Measurements from ENCODE around the genes KRT82 and ITGB7.

GRCh38 chr12:52406025-52406578 is at the start of gene KRT82:
KRT82 (minus strand) TSS chr12:52406335.
- PRO-cap, 2 experiments: no peak in any of the 2 experiments

DNA sequence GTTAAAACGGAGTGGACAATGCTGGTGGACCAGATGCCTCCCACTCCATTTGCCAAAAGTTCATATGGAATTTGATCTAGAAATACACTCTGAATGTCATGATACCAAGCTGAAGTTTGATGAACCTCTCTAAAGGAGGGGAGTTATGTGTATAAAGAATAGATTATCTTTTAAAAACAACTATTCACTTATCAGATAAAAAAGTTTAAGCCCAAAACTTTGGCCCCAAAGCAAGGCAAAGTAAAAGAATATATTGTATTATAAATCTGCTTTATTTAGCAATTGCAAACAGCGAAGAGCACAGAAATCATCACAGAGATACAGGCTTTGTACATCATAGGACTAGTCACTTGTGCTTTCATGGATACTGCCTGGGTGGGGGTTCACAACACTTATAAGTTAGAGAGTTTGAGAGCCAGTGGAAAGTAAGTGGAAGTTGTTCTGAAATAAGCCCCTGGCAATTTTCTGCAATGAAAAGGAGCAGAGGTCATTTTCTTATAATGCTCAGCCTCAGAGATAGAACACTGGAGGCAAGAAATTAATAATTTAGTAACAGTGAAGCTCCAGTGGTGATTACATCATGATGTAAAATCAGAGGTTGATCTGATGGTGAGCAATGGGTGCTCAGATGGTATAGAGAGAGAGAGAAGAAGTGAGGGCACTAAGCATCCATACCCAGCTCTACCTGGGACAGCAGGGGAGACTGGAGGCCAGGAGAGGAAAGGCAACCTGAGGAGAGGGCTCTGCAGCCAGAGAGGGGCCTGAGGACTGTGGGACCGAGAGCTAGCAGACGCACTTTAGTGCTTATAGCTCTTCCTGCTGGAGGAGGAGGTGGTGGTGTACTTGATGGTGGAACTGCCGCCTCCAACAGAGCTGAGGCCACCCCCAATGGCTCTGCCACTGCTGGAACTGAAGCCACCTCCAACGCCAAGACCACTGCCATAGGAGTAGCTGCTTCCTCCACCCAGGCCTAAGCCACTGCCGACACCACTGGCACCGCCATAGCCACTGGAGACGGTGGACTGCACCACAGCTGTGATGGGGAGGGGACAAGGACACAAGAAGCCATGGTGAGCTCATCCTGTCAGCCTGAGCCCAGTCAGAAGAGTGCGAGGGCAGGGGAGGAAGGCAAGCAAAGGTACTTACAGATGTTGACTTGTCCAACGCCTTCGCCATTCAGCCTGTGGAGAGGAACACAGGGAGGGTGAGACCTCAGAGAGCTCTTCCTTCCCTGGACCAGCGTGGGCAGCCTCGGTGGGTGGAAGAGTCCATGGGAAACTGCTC is 5.7 kb downstream of the KRT6A start:
- PRO-cap, 2 experiments: no peak in any of the 2 experiments

GRCh38 chr12:52488207-52488774 is 4.8 kb downstream of the KRT6A start:
- PRO-cap, 2 experiments: no peak in any of the 2 experiments

GRCh38 chr12:52514344-52515291 is 5.6 kb downstream of the KRT5 start:
- PRO-cap, 2 experiments: no peak in any of the 2 experiments

- PRO-cap, 2 experiments: no peak in any of the 2 experiments
Observed at GRCh38 chr12:52612566-52613081, 5.7 kb downstream of the KRT73 start.

- PRO-cap, 2 experiments: no peak in any of the 2 experiments
Observed at GRCh38 chr12:52768816-52769283, 8.3 kb downstream of the KRT76 start.

- PRO-cap, 2 experiments: no peak in any of the 2 experiments
Observed at GRCh38 chr12:52795684-52795973, 288 bp downstream of the KRT3 start.

GRCh38 chr12:52900911-52901347 is 3.9 kb downstream of the KRT8 start:
- PRO-cap, 2 experiments: no peak in any of the 2 experiments

- PRO-cap, 2 experiments: no peak in any of the 2 experiments
Observed at GRCh38 chr12:52914670-52915072, 9.8 kb upstream of the KRT8 start.

DNA sequence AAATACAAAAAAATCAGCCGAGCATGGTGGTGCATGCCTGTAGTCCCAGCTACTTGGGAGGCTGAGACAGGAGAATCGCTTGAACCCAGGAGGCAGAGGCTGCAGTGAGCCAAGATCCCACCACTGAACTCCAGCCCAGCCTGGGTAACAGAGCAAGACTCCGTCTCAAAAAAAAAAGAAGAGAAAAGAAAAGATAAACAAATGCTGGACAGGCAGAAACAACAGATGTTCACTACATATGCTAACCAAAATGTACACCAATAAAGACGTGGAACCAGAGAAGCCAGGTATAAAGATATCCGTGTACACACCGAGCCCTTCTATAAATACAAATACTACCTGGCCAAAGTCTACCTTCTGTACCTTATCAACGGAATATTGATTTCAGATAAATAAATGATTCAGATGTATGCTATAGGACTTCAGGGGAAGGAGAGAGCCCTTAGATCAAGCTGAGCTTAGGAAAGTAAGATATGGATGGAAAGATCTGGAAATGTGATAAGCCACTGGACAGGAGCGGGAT is 10.7 kb upstream of the KRT8 start:
- PRO-cap, 2 experiments: no peak in any of the 2 experiments

DNA sequence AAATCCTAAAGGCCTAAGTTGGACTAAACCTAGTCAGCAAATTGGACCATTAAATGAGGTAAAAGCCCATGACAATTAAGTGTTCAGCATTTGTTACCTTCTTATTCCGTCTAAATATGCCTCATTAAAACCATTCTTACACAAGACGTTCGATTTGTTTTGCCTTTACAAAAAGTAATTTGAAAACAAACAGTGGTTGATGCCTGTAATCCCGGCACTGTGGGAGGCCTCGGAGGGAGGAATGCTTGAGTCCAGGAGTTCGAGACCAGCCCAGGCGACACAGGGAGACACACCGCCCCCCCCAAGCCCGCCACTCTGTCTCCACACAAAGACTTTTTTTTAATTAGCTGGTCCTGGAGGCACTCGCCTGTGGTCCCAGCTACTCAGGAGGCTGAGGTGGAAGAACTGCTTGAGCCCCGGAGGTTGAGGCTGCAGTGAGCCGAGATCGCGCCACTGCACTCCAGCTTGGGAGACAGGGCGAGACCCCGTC is 1.0 kb upstream of the EIF4B start:
- PRO-cap, 2 experiments: no peak in any of the 2 experiments

- PRO-cap, 2 experiments: no peak in any of the 2 experiments
Observed at GRCh38 chr12:53006588-53007556, 616 bp downstream of the EIF4B start.

DNA sequence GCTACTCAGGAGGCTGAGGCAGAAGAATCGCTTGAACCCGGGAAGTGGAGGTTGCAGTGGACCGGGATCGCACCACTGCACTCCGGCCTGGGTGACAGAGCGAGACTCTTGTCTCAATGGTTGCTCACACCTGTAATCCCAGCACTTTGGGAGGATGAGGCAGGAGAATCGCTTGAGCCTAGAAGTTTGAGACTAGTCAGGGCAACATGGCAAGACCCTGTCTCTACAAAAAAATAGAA is 6.5 kb upstream of the TNS2 start:
- PRO-cap, 2 experiments: no peak in any of the 2 experiments

- PRO-cap, 2 experiments: no peak in any of the 2 experiments
Observed at GRCh38 chr12:53055522-53056086, 5.7 kb downstream of the TNS2 start.

- PRO-cap, 2 experiments: no peak in any of the 2 experiments
Observed at GRCh38 chr12:53060406-53061207, 10.7 kb downstream of the TNS2 start.

GRCh38 chr12:53066101-53067072 is 12.8 kb downstream of the SPRYD3 start:
- PRO-cap, 2 experiments: no peak in any of the 2 experiments

DNA sequence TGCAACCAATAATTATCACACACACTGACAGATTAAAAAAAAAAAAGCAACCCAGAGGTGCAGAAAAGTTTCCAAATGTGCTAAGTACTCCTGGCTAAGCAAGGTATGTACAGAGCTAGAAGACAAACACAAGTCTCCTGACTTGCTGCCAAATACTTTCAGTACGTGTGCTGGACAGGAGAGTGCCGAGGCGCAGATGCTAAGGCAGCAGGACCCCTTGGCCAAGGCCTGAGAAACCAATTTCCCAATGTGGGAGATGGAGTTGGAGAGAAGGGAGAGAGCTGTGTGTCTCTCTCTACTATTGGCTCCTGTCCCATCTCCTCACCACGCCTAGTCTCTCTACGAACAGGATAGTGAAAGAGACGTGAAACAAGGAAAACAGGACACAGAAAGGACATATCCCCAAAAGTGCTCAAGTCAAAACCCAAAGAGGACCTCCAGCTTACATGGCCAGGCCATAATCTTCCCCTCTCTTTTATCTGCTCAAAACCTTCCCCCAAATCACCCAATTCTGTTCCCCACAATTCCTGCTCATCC is 5.3 kb downstream of the SPRYD3 start:
- PRO-cap, 2 experiments: no peak in any of the 2 experiments

GRCh38 chr12:53191109-53191504 is 10.4 kb upstream of the CSAD start:
- PRO-cap, 2 experiments: no peak in any of the 2 experiments

DNA sequence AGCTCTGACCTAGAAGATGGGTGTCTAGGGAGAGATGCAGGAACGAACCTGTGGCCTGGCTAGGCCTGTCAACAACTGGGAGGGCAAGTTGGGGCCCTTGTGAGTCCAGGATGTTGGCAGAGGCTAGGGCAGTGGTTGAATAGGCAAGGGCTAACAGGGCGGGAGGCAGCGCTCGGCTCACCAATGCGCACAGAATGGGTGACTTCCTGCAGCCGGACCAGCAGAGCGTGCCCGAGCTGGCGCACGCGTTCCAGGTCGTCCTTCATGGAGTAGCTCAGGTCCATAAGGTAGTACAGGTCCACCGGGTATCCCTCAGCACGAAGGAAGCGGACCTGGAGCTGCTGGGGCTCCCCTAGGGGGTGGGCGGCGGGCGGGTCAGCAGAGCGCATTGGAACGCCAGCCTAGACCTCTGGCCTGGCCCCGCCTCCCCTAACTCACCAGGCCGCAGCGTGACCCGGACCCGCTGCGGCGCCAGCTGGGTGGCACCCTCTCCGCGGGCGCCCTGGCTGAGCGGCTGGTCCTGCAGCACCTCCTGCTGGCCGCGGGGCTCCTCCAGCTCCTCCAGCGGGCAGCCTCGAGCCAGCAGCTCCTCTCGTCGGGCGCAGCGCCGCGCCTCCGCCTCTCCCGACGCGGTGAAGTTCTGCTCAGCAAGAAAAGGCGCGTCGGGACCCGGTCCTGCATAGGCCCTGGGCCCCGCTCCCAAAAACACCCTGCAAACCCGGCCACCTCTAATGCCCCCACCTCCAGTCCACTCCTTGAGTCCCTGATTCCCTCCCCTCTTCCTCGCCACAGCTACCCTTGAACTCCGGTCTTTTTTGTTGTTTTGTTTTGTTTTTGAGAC is 9.5 kb downstream of the ITGB7 start:
- PRO-cap, 2 experiments: no peak in any of the 2 experiments

DNA sequence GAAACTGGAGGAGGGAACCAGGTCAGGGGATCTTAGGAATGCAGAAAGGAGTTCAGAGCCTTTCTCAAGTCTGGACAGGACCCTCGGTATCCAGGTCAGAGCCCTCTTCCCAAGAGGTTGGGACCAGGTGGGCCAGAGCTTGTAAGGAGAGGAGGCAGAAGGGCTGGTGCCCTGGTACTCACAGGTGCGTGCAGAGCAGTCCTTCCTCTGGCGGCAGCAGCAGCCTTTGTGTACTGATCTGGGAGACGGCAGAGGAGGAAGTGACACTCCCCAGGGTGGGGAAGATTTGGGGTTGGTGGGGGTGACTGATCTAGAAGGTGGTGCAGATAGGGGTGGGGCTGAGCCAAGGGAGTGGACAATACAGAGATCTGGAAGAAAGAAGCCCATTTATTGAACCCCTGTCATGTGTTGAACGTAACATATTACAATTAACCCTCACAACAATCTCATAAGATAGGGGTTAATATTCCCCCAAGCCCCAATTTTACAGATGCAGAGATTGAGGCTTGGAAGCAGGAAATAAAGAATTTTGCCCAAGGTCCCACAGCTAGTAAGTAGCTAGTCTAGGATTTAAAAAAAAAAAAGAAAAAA is at the start of gene ITGB7:
TSS of gene ITGB7 (minus strand) at position 232 of the 591 bp plus-strand sequence.
- PRO-cap, 2 experiments: no peak in any of the 2 experiments